OVCAR3 (cell line): Measurements from ENCODE around the gene SRY.

DNA sequence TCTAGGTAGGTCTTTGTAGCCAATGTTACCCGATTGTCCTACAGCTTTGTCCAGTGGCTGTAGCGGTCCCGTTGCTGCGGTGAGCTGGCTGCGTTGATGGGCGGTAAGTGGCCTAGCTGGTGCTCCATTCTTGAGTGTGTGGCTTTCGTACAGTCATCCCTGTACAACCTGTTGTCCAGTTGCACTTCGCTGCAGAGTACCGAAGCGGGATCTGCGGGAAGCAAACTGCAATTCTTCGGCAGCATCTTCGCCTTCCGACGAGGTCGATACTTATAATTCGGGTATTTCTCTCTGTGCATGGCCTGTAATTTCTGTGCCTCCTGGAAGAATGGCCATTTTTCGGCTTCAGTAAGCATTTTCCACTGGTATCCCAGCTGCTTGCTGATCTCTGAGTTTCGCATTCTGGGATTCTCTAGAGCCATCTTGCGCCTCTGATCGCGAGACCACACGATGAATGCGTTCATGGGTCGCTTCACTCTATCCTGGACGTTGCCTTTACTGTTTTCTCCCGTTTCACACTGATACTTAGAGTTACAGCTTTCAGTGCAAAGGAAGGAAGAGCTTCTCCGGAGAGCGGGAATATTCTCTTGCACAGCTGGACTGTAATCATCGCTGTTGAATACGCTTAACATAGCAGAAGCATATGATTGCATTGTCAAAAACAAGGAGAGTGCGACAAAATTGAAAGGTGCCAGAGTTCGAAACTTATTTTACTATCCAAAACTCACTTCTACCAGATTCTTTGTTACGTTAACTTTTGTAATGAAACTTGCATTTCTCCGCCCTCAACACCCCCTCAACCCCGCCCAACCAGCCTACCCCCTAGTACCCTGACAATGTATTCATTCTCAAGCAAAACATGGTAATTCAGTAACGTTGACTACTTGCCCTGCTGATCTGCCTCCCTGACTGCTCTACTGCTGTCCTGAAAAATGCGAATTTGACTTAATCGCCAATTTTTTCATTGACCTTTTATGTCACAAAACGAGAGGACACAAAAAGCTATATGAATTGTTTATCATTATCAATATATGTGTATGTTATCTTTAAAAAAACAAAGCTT lies at the start of gene SRY:
SRY (minus strand) TSS at position 732 of the 1,063 bp plus-strand sequence.
- RRBS, result no CpG with 5 or more reads among the region's 40 CpGs

GRCh38 chrY:6908942-6909673 lies 1.4 kb upstream of the TBL1Y start:
- RRBS, result no CpG with 5 or more reads among the region's 19 CpGs

DNA sequence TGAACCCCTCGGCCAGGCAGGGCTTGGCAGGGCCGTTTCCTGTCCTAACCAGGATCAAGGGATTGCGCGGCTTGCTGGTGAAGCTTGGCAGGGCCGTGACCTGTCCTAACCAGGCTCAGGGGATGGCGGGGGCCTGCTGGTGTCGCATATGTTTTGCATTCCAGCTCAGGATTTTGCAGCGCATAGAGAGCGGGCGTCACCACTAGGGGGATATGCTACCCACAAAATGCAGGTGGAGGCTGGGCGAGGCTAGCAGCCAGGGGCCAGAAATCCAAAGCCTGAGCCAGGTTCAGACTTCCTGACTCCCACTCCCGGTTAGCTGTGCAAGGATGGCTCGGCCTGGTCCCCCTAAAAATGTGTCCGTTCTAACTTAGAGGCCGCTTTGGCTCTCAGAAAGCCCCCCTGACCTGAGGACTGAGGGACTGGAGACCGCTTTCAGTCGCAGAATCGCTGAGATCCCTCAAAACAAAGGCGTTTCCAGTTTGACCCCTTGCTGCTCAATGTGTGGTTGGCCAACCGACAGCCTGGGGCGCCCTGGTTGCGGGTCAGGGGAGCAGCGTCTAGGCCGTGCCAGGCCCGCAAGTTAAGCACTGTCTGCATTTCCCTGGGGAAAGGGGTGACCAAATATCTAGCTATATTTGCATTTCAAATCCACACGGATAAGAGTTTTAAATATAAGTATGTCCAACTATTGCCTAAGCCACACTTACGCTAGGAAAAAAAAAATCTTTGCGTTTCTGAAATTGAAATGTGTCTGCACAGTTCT lies 361.1 kb upstream of the AMELY start:
- RRBS, result no CpG with 5 or more reads among the region's 28 CpGs

DNA sequence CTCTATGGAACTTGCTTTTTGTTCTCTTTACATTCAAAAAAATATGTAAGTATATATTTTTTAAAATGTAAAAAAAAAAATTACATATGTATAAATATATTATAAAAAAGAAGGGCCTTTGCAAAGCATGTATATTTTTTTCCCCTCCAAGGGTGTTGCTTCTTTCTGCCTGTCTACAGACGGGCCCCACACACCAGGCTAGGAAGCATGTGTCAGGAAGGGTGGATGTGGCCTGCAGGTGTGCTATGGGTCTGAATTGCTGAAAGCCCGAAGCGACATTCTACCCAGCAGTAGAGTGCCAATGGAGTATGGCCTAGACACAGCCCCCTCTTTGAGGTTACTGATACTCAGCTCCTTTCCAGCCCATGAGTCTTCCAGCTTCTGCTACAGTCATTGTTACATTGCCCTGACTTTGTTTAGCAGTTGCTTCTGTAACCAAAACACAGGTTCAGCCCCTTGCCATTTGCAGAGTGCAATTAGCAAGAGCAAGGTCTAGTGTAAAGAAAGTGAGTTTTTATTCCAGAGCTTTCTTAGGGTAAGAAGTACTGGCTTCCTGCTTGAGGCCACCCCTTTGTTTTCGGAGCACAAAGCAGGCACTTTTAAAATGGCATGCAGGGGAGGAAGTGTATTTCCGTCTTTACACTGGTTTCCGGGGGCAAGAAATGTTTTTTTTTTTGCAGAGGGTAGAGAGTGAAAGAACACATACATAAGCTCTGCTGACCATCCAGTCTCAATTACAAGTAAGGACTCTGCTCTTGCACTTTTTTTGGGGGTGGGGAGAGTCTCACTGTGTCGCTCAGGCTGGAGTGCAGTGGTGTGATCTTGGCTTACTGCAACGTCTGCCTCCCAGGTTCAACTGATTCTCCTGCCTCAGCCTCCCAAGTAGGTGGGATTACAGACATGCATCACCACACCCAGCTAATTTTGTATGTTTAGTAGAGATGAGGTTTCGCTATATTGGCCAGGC lies 428.0 kb upstream of the AMELY start:
- RRBS, result no CpG with 5 or more reads among the region's 9 CpGs

DNA sequence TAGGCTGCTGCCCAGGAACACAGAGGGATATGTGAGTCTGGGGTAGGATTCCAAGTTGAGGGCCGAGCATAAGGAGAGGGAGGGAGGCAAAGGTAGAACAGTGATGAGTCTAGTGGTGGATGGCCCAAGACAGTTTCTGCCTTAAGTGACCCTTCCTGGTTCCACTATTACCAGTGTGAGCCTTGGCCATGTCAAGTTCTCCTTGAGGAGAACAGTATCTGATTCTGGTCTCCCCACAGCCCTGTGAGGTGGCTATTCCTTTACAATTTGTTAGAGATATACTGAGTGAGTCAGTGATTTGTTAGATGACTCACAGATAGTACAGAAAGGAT lies 1519.6 kb downstream of the TSPY10 start:
- RRBS, result no CpG with 5 or more reads among the region's 1 CpG

DNA sequence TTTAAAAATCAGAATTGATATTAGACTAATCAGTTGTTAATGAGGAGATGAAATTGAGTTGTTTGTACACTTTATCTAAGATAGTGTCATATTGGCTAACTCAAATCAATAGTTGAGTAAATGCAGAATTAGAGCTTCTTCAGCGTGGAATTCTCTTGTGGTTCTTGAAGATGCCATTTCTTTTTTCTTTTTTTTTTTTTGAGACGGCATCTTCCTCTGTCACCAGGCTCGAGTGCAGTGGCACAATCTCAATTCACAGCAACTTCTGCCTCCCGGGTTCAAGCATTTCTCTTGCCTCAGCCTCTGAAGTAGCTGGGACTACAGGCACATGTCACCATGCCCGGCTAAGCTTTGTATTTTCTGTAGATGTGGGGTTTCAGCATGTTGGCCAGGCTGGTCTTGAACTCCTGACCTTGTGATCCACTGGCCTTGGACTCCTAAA lies 1584.1 kb upstream of the USP9Y start:
- RRBS, result no CpG with 5 or more reads among the region's 5 CpGs

DNA sequence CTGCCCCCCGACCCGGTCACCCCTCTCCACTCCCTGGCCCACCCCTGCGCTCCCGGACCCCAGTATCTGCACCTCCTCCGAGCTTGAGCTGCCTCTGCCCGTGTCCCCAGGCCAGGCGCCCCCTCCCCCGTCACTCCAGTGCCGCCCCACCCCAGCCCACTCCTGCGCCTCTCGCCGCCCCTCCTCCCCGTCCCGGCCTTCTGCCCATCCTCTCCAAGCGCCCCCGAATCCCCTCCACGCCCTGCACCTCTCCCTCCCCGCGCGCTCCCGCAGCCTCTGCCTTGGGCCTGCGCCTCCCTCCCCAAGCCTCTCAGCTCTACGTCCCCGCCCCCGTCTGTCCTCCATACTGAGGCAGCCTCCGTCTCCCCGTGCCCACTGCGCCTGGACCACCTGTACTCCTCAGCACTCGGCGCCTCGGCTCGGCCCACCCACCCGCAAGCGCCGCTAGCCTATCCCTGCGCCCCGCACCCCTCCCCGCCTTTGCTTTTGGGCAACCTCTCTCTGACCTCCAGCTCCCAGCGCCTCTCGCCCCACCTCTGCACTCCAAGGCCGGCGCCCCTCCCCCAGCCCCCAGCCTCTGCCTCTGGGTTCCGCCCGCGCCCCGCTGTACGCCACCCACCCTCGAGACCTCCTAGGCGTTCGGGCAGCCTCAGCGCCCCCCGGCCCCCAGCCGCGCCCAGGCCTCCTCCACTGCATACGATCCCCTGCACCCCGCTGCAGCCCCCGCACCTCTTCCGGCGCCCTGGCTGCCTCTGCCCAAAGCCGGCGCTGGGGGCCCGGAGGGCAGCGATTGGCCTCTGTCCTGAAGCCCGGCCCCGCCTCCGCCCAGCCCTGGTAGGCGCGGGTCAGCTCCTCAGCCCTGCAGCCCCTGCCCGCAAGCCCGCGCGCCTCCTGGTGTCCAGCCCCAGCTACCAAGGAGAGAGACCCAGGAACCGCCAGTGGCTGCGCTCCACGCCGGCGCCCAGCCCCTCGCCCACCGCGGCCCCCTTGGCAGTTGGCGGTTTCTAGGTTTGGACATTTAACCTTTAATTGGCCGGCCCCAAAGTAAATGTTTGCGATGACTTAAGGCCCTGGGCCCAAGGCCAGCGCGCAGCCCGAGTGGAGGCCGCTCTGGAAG lies 279.9 kb upstream of the USP9Y start:
- RRBS, result no CpG with 5 or more reads among the region's 87 CpGs

- RRBS, result no CpG with 5 or more reads among the region's 13 CpGs
Measured at GRCh38 chrY:13282732-13283025, 197.2 kb downstream of the UTY start.

GRCh38 chrY:17342351-17342756 lies 537.7 kb downstream of the CDY2B start:
- RRBS, result no CpG with 5 or more reads among the region's 3 CpGs

DNA sequence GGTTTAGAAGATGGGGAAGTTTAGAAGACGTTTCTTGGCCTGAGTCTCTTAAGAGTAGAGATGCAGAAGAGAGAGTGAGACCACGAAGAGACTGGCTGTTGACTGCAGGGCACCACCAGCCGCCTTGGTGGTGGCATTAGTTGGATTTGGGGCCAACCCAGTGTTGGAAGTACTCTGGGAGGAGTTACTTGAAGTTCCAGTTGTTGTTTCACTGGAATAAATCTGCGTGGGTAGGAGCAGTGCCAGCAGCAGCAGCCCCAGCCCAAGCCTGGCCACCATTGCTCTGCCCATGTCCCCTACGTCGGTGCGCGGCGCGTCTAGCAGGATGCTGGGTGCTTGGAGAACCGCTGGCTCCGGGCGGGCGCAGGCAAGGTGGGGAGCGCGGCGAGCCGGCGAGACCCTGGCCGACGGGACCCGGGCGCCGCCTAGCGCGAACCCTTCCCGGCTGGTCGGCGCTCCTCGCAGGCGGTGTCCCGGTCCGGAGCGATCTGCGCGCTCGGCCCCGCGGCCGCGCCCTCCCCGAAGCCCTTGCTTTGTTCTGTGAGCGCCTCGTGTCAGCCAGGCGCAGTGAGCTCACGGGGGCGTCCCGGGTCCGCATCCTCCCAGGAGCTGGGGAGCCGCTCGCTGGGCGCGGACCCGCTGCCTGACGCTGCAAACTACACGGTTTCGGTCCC lies 219.0 kb upstream of the HSFY2 start:
- RRBS, result 2% methylated on average over 20 of the region's 57 CpGs

GRCh38 chrY:19566898-19567628 lies 177.5 kb downstream of the KDM5D start:
- RRBS, result no CpG with 5 or more reads among the region's 45 CpGs